HGPS cell (cell line): ENCODE measurements around the gene ZNF518A.

DNA sequence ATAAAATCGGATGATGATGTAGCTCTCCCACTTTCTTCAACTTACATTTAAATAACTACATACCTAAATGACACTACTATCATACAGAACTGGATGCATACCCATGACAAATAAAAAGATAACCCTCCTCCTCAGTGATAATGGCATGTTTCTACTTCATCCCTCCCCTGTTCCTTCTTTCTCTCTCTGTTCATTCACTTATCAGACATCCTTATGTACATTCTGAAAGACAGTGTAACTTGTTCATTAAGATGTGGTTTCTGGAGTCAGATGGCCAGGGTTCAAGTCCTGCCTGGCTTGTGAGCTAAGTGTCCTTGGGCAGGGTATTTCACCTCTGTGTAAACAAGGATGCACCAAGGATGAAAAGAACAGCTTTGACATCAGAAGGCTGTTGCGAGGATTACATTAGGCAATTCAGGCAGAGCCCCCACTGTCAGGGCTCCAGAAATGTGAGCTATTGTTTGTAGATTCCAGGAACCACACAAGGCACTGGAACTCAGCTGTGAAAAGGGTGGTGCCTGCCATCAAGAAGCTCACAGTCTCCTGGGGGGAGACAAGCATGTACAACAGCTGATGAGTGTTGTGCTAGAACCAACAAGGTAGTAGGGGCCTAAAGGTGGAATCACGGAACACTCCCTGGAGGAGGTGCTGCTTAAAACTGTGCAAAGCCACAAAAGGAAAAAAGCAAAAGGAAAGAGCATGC lies 12.7 kb downstream of the PDLIM1 start:
- RRBS, result no CpG with 5 or more reads among the region's 3 CpGs

- RRBS, result no CpG with 5 or more reads among the region's 2 CpGs
Measured at GRCh38 chr10:95320948-95321334, 30.1 kb upstream of the PDLIM1 start.

GRCh38 chr10:95362528-95363248 lies 71.9 kb upstream of the PDLIM1 start:
- RRBS, result no CpG with 5 or more reads among the region's 6 CpGs

GRCh38 chr10:95413604-95414270 lies 122.9 kb upstream of the PDLIM1 start:
- RRBS, result no CpG with 5 or more reads among the region's 11 CpGs

DNA sequence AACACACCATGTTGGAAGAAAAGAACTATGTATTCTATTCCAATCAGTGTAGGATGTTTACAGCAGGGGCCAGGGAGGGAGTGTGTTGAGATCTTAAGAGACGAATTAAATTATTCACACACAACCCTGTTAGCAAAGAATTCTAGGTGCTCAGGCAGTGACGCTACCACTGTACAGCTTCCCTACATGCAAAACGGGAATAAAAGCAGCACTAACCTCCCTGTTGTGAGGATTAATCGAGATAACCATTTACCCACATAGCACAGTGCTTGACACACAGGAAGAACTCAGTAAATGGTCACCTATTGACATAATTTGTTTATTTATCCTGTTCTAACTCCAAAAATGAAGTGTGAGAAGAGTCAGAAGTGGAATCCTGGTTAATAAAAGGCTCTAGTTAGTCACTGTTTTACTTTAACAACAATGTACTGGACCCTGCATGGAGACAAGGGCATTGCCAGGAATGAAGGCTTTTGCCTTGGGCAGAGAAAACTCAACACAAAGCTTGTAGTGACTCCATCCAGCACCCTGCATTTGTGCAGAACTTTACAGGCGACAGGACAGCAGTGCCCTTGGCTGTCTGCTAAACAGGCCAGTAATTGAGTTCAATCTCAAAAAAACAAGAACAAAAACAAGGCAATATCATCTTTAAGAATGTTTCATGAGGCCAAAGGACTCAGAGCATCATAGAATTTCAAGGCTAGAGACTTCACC lies 103.8 kb downstream of the SORBS1 start:
- RRBS, result no CpG with 5 or more reads among the region's 5 CpGs

- RRBS, result no CpG with 5 or more reads among the region's 9 CpGs
Measured at GRCh38 chr10:95500501-95501394, 60.4 kb downstream of the SORBS1 start.

- RRBS, result no CpG with 5 or more reads among the region's 1 CpG
Measured at GRCh38 chr10:95506197-95506615, 55.0 kb downstream of the SORBS1 start.

DNA sequence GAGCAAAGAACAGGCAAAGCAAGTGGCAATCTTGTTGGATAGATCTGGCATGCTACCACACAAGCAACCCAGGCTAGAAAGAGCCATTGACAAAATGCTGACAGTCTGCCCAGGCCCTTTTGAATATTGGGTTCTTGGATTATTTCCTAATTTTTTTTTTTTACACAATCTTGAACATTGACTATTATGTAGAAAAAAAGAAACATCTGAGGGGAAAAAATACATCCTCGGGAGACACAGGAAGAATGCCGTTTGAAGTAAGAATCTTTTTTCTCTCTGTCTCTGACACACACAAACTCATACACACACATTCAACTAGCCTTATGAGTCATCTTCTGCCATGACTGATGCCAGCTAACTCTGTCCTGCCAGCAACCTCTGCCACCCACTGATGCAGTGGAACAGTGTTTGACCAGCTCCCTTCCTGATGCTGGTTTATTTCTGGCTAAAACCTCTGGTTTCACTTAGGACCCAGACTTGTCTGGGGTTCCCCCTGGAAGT lies 47.2 kb downstream of the SORBS1 start:
- RRBS, result no CpG with 5 or more reads among the region's 2 CpGs

GRCh38 chr10:95527828-95528517 lies 33.2 kb downstream of the SORBS1 start:
- RRBS, result no CpG with 5 or more reads among the region's 5 CpGs

- RRBS, result no CpG with 5 or more reads among the region's 6 CpGs
Measured at GRCh38 chr10:95536676-95537257, 24.4 kb downstream of the SORBS1 start.

DNA sequence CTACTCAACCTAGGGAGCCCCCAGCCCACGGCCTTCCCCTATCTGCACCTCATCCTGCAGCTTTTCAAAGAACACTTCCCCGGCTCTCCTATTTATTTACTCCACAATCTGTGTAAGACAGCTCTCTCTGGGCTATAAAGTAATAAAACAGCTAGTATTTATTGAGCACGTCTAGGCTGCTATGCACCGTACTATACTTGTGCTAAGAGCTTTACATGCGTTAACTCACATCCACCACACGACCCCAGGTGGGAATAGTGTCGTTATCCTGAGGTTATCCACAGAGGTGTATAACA lies 1.6 kb upstream of the SORBS1 start:
- RRBS, result no CpG with 5 or more reads among the region's 7 CpGs

GRCh38 chr10:95645936-95646640 lies 10.4 kb downstream of the ALDH18A1 start:
- RRBS, result no CpG with 5 or more reads among the region's 2 CpGs

DNA sequence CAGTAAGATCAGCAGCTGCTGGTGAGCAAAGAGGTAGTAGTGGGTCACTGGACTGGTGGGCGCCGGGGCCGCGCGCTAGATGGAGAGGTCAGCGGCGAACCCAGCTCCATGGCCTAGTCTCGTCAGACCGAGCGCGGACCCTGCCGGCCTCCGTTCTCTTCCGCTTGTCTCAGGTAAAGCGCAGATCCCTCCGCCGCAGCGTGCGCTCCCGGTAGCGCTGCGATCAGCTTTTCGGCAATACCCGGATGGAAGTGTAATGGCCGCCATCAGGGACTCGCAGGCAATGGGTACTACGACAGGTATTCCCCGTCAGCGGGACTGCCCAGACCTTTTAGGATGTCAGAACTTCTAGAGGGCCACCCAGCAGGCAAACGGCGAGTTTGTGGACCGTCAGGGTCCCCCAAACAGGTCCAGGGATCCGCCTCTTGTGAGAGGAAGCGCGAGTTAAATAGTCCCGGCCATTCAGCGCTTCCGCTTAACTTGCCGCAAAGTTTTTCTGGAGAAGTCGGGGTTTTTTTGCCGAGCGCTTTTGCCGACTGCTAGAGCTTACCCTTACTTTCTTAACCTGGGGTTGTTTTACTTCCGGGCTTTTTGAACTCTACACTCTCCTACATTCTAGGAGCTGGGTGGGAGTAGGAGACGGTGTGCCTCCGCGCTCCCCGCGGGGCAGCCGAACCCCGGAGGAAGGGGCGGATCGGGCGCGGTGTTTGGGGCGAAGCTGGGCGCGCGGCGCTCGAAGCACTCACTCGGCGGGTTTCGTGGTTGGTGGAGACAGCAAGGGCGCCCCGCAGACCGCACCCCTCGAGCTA lies at the start of gene ZNF518A:
Gene ZNF518A, plus strand, starts transcription at position 478 of the 809 bp plus-strand sequence.
- RRBS, result 4% methylated on average over 27 of the region's 68 CpGs

DNA sequence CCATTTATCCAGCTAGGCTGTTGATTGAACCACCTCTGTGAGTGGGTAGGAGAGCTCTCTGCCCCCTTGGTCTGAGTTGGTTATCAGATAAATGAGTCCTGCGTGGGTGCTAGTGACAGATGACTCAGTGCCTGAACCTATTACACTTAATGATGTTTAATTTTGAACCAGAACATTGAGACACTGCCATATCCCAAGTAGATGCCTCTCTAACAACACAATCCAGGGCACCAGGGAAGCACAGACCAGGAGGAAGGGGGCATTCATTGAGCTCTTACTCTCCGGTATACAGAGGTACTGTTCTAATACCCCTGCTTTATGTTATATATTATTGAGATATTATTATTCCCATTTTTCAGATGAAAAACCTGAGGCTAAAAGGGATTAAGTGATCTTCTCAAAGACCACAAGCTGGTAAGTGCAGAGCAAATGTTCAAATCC lies 9.3 kb downstream of the BLNK start:
- RRBS, result no CpG with 5 or more reads among the region's 2 CpGs

DNA sequence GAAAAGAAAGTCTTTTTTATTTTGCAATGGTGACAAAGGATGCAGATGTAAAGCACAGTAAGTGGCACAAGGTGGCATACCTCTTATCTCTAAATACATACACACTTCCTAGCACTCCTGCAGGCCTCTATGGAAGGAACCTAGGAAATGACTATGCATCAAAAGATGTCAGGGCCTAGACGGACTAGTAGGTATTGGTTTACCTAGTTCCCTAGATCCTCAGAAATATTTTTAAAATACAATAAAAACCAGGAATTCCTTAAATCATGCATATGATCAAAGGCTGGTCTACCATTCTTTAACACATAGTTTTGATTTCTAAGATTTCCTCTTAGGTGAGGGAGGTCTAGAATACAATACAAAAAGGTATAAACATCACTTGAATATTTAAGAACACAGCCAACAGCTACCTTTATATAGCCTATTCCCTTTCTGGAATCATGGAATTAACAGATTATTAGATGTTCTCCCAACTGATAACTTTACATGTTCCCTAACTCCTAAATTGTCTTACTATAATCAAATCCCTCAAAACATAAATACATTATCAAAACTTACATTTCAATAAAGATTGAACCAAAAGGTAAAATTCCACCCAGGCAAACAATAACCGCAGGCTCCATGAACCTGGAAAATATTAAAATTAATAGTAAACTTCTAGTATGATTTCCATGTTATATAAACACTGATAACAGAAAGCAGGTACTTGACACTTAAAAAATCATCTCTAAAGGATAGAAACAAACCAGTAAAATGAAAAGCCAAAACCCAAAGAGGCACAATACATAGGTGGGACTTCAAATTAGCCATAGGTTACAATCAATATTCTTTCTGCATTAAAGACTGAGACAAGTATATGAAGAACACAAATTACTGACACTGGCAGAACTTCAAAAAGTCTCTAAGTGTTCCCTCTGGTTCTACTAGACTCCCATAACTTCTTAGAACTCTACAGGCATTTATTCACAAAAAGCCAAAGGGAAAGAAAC lies 16.6 kb upstream of the TLL2 start:
- RRBS, result no CpG with 5 or more reads among the region's 2 CpGs

- RRBS, result no CpG with 5 or more reads among the region's 2 CpGs
Measured at GRCh38 chr10:96531041-96531670, 17.4 kb upstream of the TLL2 start.

DNA sequence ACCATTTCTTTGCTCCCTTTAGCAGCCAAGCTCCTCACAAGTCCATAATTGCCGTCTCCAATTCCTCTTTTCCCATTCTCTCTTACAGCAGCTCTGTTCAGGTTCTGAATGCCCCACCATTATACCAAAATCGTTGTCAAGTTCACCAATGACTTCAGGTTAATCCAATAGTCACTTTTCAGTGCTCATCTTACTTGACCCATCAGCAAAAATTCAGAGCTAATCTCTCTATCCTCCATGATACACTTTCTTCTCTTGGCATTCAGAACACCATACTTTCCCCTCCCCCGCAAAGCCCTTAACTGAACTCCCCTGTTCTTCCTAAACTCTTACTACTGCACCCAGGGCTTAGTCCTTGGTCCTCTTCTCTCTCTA lies 30.1 kb downstream of the TM9SF3 start:
- RRBS, result no CpG with 5 or more reads among the region's 3 CpGs

DNA sequence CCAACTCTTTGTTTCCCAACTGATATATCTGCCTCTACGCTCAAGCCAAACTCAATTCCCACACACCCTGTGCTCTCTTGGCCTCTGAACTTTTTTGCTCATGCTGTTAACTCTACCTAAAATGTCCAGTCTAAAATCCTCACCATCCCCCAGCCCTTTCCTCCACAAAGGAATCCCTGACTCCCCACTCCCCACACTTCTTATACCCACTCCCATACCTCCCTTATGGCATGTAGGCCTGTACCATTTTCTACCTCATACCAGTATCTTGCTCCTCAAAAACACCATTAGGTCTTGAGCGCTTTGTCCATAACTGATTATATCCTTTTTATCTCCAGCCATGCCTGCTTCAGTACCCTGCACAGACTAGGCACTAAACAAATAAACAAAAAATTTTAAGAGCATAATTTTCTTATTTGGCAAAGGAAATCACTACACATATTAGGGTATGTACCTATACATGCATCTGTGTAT lies 19.3 kb downstream of the TM9SF3 start:
- RRBS, result no CpG with 5 or more reads among the region's 2 CpGs

DNA sequence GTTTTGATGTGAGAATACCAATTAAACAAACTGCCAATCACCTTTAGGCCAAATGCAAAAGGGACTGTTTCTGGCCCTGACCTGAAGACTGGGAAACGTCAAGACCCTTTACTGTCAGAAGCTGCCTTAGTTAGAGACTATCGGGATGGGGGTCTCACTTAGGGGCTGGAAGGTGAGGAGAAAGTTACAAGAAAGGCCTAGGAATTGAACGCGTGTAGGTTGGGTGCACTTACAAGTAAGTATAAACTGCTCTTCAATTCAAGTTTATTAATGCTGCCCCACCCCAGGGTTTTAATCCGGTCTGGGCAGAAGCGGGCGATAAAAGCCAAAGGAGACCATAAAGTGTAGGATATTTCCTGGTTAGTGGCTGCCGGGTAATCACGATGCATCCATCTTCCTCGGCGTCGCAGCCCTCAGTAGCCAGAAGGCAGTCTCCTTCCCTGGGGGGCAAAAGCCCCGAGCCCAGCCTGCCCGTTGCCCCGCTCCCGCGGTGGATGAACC lies 840 bp downstream of the TM9SF3 start:
- RRBS, result 2% methylated on average over 4 of the region's 17 CpGs

DNA sequence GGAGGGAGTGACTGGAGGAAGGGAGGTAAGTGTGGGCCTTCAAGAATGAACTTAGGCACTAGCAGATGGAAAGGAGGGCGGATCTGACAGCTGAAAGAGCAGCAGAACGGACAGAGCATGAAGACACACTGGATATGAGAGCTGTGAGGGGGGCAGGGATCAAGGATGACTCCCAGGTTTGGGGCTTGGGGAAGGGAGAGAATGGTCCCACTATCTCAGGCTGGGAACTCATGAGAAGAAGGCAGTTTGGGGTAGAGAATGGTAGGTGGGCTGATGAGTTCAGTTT lies 12.2 kb upstream of the TM9SF3 start:
- RRBS, result no CpG with 5 or more reads among the region's 2 CpGs